Skeletal muscle satellite cell (primary cell): ENCODE results near the genes INPP4B and HHIP.

DNA sequence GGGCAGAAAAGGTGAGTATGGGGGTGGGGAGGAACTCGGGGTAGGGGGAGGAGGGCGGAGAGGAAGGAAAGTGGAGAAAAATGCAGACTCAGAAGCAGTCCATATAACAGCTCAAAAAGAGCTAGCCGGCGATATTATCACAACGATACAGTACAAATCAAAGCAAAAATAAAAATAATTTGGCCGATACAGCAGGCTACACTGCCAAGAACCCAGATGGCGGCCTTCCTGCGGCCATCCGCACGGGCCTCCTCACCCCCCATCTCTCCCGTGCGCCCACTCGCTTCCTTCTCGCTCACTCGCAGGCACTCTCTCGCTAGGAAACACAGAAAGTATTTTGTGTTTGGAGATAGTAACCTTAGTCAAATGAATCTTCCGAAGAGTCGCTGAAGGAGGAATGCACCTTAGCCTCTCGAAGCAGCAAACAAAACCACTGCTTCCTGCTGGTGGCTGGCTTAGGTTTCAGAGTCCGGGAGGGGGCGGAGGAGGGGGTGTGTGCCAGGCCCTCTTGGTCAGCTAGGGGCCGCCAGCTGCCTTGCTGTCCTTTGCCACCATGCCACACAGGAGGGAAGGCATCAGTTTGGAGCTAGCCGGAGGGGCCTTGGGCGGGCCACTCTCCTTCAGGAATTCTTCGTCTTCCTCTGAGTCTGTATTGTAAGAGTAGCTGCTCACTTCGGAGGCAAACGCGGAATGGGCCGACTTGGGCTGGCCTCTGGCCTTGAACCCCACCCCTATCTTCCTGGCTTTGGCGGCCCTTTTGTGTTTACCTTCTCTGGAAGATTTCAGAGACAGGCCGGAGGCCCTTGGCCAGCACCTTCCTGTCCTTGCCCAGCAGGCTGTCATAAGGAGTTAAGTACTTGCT is 73.1 kb upstream of the UCP1 start:
- CAGE, long polyA plus RNA: no peak

GRCh38 chr4:140982455-140982874 is 150.8 kb downstream of the RNF150 start:
- CAGE, long polyA plus RNA: no peak

GRCh38 chr4:140994055-140994404 is 139.2 kb downstream of the RNF150 start:
- CAGE, long polyA plus RNA: no peak

GRCh38 chr4:141231135-141231755 is 10.6 kb downstream of the ZNF330 start:
- CAGE, long polyA plus RNA: no peak

- CAGE, long polyA plus RNA: no peak
Observed at GRCh38 chr4:141643329-141644014, 7.1 kb downstream of the IL15 start.

DNA sequence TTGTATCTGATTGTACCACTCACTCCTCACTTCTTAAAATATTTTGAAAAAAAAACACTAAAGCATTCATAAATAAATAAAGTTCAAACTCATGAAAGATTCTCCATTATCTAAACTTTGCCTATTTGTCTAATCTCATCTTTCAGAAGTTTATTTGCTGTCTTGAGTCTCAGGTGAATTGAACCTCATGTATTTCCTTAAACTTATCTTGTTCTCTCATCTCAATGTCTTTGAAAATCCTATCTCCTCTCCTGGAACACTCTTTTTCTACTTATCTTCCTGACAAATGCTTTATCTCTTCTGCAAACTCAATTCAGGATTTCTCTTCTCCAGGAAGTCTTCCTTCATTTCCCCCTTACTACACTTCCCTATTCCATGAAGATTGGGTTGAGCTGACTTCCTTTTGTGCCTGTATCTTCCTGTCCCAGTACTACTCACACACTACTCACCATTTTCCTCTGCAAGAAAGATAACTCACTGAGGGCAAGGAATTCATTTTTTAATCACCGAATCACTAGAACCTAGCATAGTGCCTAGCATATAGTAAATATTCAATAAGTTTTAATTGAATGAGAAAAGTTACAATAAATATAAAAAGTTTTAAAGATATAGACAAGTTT is 489.0 kb downstream of the IL15 start:
- CAGE, long polyA plus RNA: no peak

DNA sequence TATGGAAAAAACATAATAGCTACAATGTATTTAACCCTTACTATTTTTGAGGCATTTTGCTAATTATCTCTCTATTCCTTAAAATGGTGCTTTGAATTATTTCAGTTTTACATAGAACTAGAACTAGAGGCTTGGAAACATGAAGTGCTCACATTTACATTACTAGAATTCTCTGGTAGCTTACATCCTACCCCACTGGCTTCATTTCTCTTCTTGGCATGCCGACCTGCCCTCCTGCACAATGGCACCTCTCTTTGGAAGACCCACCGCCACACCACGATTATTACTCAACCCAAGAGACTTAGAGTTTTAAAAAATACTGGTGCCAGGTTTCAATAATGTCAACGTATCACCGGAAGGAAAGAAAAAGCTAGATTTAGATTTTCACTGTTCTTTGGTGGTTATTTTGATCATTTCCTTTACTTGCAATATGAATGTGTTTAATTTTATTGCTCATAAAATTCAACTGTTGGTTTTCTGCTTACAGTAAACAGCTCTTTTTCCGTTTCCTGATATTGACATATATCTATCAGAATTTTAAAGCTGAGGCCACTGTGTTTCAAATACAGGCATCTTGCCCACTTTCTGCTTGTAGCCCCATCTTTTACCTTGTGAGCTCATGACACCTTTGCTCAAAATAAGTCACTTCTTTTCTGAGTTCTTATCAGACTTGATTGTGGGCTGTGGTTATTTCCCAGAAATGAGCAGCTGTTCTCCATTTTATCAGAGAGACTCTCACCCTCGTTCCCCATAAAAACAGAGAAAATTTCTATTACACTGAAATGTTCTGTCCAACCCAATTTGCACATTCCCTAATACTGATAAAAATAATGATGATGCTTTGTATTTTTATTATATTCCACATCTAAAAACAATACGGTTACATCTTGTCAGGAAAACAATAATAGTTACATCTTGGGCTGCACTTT is 439.1 kb downstream of the INPP4B start:
- CAGE, long polyA plus RNA: no peak

- CAGE, long polyA plus RNA: no peak
Observed at GRCh38 chr4:142565562-142566260, 280.4 kb downstream of the INPP4B start.

- CAGE, long polyA plus RNA: no peak
Observed at GRCh38 chr4:142846026-142847088, at the start of gene INPP4B. INPP4B (minus strand) TSS chr4:142846301.

- CAGE, long polyA plus RNA: no peak
Observed at GRCh38 chr4:143377476-143378258, 41.0 kb downstream of the GAB1 start.

DNA sequence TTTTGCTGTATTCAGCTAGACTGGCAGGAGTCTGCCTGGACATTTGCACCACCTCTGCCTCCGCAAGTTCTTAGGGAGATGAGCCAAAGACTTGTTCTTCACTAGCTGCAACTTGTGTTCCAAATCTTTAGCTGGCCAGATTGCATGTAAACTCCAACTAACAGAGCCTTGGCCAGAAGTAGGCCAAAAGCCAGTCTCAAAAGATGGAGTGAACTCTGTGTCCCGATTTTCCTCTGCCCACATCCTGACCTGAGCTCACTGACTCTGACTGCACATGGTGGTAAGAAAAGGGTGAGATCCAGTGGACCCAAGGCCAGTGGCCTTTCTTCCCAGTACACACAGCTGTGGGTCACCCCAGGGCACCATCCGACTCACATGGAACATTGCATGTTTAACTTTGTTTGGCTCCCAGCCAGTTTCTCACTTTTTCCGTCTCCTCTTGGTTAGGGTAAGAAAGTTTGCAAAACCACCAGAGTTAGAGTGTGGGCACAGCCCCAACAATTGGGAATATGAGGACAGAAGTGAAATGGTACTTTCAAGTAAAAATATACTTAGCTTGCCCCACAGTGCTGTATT is 69.8 kb downstream of the GAB1 start:
- CAGE, long polyA plus RNA: no peak

GRCh38 chr4:143417892-143418563 is 81.4 kb downstream of the GAB1 start:
- CAGE, long polyA plus RNA: no peak

GRCh38 chr4:143532058-143532430 is 18.5 kb downstream of the SMARCA5 start:
- CAGE, long polyA plus RNA: no peak

GRCh38 chr4:143700020-143700321 is 504 bp downstream of the FREM3 start:
- CAGE, long polyA plus RNA: no peak

GRCh38 chr4:143911504-143912406 is 6.4 kb upstream of the GYPE start:
- CAGE, long polyA plus RNA: no peak

DNA sequence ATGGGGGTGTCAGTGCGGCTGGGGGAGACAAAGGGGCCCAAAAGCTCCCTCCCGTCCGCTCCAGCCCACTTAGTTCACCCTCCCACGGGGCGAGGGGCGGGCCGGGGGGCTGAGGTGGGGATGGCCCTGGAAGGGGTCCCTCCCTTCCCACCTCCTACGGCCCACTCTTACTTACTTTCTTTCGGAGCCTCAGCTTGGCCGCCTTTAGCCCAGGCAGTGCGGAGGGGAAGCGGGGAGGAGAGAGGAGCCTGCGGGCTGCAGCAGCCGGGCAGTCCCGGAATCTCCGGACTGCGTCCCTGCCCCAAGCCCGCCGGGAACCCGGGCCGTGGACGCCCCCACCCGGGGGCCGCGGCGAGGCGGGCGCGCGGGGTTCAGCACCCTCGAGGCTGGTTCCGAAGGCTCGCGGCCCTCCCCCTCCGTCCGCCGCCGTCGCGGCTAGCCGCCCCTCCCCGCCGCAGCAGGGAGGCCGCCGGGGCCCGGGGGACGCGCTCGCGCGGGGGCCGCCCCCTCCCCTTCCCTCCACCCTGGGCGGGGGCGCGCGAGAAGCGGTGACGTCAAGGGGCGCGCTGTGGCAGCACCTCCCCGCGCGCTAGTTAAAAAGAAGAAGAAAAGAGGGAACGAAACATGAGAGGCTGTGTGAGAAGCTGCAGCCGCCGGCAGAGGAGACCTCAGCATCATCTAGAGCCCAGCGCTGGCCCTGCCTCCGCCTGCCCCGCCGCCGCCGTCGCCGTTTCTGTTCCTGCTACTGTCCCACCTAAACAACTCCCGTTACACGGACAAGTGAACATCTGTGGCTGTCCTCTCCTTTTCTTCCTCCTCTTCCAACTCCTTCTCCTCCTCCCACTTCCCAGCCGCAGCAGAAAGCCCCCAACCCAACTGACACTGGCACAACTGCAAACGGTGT is at the start of gene HHIP:
Gene HHIP, plus strand, starts transcription at position 625 of the 904 bp plus-strand sequence.
- CAGE, long polyA plus RNA: no peak

- CAGE, long polyA plus RNA: no peak
Observed at GRCh38 chr4:144647008-144647595, 1.1 kb downstream of the HHIP start.

DNA sequence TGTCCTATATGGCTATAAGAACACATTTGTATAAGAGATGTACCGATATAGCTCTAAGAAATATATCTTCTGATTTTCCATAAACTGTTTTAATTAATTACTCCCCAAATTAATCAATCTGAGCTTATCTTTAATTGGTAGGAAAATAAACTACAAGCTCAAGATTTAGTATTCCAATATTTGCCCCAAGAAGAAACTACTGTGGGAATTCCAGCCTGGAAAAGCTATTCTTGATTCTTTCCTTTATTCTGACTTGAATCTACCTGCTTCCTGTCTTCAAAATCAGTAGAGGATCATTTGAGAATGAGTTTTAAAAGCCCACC is 136.9 kb downstream of the HHIP start:
- CAGE, long polyA plus RNA: no peak

DNA sequence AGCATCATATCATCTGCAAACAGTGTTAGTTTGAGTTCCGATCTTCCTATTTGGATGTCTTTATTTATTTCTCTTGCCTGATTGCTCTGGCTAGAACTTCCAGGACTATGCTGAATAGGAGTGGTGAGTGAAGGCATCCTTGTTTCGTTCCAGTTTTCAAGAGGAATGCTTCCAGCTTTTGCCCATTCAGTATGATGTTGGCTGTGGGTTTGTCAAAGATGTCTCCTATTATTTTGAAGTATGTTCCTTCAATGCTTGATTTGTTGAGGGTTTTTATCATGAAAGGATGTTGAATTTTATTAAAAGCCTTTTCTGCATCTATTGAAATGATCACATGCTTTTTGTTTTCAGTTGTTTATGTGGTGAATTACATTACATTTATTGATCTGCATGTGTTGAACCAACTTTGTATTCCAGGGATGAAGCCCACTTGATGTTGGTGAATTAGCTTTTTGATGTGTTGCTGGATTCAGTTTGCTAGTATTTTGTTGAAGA is 93.7 kb downstream of the ANAPC10 start:
- CAGE, long polyA plus RNA: no peak

- CAGE, long polyA plus RNA: no peak
Observed at GRCh38 chr4:145488925-145490214, 7.7 kb downstream of the SMAD1 start.